ENCODE data around the gene SFXN4.

DNA sequence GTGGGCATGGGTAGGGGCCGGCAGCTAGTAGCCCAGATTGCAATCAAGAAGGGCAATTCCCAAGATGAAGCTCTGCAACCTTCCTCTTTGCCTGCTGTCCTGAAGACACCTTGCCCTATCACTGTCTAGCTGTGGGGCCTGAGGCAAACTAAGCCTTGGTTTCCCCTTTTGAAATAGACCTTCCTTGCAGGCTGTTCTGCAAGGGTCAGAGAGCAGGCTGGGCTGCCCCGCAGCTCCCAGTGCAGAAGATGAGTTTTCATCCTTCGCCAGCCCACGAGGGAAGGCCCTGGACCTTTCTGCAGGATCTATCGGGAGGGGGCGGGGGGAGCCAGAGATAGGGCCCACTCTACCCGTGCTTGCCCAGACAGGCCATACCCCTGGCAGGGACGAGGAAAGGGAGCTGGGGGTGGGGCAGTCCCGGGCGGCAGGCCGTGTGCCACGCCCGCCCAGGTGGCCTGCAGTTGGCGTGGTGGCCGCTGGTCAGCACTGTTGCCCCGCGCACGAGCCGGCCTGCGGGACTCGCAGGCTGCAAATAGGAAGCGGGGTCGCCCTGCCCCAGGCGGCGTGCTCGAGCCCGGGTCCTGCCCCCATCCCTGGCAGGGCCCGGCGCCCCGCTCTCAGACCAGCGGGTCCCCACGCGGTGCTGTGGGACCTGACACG, 36.5 kb downstream of the PNLIPRP1 start:
- CAGE, long polyA plus RNA, result no peak
- RRBS, result 2% methylated on average over 18 of the region's 34 CpGs

DNA sequence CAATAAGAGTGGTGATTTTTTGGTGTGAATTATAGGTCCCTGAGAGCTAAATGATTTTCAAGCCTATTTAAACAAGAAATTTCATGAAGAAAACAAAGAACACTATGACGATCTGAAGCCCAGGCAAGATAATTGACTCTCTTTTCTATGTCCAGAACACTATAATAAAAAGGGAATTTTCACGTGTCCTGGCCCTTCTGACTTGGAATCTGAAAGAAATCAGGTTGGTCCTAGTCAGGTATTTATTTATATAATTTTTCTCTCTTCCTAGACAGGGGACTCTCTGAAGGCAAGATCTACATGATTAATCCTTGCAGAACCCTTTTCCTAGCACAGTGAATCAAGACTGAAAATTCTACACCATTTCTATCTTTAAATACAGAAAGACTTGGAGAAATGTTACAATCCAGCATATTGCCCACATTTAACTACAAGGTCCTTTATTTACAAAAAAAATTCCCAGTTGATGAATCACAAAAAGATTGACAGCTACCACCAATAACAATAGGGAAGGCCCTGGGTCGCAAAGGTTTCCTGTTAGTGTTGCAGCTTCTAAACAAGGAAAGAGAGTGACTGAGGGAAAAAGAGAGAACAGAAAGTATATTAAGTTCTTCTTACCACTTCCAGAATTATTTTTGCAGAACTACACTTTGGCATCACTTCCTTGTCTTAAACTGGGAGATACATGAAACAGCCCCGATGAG, 57.3 kb downstream of the SHTN1 start:
- CAGE, long polyA plus RNA, result no peak
- RRBS, result no CpG with 5 or more reads among the region's 4 CpGs

DNA sequence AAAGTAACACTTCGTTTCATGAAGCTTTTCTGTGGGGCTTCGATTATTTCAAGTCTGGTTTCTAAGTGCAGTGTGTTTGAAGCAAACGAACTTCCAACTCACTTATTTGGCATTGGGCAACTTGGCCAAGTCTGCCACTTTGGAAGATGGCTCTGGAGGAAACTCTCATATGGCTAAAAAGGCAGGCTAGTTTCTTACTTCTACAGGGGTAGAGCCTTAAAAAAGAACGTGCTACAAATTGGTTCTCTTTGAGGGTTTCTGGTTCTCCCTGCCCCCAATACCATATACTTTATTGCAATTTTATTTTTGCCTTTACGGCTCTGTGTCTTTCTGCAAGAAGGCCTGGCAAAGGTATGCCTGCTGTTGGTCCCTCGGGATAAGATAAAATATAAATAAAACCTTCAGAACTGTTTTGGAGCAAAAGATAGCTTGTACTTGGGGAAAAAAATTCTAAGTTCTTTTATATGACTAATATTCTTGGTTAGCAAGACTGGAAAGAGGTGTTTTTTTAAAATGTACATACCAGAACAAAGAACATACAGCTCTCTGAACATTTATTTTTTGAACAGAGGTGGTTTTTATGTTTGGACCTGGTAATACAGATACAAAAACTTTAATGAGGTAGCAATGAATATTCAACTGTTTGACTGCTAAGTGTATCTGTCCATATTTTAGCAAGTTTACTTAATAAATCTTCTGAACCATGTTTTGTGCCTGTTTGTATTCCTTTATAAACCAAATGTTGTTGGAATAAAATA, 38.0 kb downstream of the SLC18A2 start:
- CAGE, long polyA plus RNA, result no peak
- RRBS, result no CpG with 5 or more reads among the region's 6 CpGs

- CAGE, long polyA plus RNA, result no peak
- RRBS, result no CpG with 5 or more reads among the region's 1 CpG
Observed at GRCh38 chr10:117309317-117309909, 65.8 kb downstream of the PDZD8 start.

DNA sequence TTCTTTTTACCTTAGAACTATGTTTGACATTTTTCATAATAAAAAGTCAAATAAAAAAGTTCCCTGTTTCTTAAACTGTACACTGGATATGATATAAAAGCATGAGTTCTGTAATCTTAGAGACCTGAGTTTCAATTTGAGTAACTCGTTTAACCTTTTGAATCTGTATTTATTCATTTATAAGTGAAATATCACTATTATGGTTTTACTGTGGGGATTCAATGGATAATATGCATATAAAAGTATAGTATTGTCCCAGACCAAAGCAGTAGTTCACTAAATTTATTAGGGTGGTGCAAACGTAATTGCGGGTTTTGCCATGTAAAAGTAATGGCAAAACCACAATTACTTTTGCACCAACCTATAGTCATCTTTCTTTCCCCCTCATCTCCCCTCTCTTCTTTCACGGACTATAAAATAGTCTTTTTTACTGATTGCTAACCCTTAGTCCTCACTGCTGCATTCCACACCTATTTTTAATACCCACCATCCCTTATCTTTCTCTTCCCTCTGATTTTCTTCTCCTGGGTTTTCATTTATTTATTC, 17.1 kb downstream of the PDZD8 start:
- CAGE, long polyA plus RNA, result no peak
- RRBS, result no CpG with 5 or more reads among the region's 4 CpGs

- CAGE, long polyA plus RNA, result no peak
- RRBS, result 1% methylated on average over 16 of the region's 64 CpGs
Observed at GRCh38 chr10:117374170-117374969, 870 bp downstream of the PDZD8 start.

DNA sequence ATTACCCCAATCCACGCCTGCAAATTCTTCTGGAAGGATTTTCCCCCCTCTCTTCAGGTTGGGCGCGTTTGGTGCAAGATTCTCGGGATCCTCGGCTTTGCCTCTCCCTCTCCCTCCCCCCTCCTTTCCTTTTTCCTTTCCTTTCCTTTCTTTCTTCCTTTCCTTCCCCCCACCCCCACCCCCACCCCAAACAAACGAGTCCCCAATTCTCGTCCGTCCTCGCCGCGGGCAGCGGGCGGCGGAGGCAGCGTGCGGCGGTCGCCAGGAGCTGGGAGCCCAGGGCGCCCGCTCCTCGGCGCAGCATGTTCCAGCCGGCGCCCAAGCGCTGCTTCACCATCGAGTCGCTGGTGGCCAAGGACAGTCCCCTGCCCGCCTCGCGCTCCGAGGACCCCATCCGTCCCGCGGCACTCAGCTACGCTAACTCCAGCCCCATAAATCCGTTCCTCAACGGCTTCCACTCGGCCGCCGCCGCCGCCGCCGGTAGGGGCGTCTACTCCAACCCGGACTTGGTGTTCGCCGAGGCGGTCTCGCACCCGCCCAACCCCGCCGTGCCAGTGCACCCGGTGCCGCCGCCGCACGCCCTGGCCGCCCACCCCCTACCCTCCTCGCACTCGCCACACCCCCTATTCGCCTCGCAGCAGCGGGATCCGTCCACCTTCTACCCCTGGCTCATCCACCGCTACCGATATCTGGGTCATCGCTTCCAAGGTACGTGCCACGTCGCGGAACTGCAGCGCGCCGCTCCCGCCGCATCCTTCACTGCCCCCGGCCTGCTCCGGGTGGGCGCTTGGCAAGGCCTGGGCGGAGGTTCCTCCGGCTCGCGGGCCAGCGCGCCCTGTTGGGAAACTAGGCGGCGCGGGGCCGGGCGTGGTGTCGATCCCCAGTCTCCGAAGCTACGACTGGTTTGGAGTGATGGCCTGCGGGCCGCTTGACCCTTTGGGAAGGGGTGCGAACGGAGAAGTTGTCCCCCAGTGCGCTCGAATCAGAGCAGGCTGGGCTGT, 720 bp downstream of the EMX2 start:
- CAGE, long polyA plus RNA, result no peak
- RRBS, result 3% methylated on average over 21 of the region's 100 CpGs

GRCh38 chr10:117543967-117544613, 1.5 kb downstream of the EMX2 start:
- CAGE, long polyA plus RNA, result no peak
- RRBS, result 3% methylated on average over 5 of the region's 45 CpGs

DNA sequence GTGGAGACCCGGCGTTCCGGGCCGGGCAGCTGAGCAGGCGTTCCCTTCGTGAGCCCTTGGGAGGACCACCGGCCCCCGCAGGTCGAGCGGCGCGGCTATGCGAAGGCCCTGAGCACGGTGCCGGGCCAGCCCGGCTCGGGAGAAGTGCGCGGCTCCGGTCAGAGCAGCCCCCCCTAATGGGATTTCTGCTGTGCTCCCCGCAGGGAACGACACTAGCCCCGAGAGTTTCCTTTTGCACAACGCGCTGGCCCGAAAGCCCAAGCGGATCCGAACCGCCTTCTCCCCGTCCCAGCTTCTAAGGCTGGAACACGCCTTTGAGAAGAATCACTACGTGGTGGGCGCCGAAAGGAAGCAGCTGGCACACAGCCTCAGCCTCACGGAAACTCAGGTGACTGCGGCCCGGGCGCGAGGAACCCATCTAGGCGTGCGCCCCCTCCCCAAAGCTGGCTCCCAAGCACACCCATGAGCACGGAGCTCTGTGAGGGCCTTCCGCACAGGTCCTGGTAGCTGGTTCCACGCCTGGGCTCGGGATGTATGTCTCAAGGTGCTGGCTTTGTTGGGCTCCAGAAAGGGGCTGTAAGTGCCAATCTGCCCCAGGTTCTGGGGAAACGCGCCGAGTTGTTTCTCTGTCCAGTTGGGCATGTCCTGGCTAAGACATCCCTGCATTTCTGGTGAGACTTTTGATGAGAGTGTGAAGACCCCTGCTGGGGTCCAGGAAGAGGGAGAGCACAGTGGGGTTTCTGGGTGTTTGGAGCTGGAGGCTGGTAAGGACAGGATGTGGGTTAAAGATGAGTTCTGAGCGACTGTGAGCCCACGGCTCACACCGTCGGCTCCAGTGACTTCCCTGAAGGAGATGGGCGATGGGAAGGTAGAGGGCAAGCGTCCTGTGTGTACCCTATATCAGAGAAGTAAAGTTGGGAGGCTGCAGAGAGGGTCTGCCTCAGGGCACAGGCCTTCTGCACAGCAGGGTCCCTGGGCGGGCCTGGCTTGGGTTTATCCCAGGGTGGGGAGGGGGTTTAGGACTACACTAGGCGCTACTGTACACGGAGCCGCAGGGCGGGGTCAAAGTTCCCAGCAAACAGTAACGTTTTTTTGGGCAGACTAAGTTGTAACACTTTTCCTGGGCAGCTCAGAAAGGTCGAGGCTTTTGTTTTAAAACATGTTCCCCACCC, 3.3 kb downstream of the EMX2 start:
- CAGE, long polyA plus RNA, result no peak
- RRBS, result 13% methylated on average over 12 of the region's 61 CpGs

- CAGE, long polyA plus RNA, result no peak
- RRBS, result no CpG with 5 or more reads among the region's 5 CpGs
Observed at GRCh38 chr10:117549805-117550393, 7.4 kb downstream of the EMX2 start.

- CAGE, long polyA plus RNA, result no peak
- RRBS, result no CpG with 5 or more reads among the region's 10 CpGs
Observed at GRCh38 chr10:117838801-117839046, 208.0 kb downstream of the RAB11FIP2 start.

GRCh38 chr10:119035915-119036399, 6.4 kb downstream of the NANOS1 start:
- CAGE, long polyA plus RNA, result no peak
- RRBS, result no CpG with 5 or more reads among the region's 12 CpGs

GRCh38 chr10:119065173-119065733, 15.4 kb downstream of the EIF3A start:
- CAGE, long polyA plus RNA, result no peak
- RRBS, result no CpG with 5 or more reads among the region's 12 CpGs

- CAGE, long polyA plus RNA, result no peak
- RRBS, result no CpG with 5 or more reads among the region's 7 CpGs
Observed at GRCh38 chr10:119131793-119132430, 28.0 kb downstream of the DENND10 start.

- CAGE, long polyA plus RNA, result start-site peak on the minus strand at chr10:119165412-119165421, 22 and 53 reads in 2 replicates; start-site peak on the minus strand at chr10:119165652-119165692, 270 and 351 reads in 2 replicates
- RRBS, result 2% methylated on average over 28 of the region's 93 CpGs
Observed at GRCh38 chr10:119165024-119166140, at the start of gene SFXN4. SFXN4 (minus strand) TSS chr10:119165714.

GRCh38 chr10:119225166-119225877, 18.0 kb downstream of the GRK5 start:
- CAGE, long polyA plus RNA, result no peak
- RRBS, result no CpG with 5 or more reads among the region's 6 CpGs

DNA sequence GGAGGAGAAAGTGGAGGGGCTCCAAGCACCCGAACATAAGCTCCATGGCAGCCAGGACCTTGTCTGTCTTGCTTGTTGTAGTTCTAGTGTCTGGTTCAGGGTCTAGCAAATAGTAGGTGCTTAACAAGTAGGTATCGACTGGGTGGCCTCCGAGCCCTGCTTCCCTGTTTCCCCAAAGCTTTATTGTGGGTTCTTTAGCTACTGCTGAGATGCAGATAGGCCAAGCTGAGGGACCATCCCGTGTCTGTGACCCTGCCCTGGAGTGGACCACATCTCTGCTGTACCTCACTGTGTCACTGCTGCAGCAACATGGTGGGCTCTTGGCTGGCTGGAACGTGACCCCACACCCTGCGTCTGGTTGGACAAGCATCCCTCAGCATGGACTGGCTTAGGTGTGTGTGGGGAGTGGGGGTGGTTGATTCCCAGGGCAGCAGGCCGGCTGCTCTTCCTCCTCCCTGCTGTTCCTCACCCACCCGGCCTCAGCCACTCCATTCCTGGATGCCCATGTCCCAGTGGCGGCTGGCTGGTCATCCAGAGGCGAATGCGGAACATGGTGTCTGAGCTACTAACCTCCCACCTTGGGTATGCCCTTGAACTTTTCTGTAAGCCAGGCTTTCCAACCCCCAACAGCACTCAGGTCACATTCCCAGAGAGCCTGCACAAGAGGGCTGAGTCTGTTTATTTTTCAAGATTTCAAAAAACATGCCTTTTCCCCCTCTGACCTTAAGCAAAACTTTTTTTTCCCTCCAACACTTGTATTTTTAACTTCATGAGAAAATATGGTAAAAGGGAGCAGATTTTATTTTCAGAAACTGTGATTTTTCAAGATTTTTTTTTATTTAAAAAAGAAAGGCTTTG, 81.2 kb downstream of the GRK5 start:
- CAGE, long polyA plus RNA, result no peak
- RRBS, result 60% methylated on average over 1 of the region's 11 CpGs

DNA sequence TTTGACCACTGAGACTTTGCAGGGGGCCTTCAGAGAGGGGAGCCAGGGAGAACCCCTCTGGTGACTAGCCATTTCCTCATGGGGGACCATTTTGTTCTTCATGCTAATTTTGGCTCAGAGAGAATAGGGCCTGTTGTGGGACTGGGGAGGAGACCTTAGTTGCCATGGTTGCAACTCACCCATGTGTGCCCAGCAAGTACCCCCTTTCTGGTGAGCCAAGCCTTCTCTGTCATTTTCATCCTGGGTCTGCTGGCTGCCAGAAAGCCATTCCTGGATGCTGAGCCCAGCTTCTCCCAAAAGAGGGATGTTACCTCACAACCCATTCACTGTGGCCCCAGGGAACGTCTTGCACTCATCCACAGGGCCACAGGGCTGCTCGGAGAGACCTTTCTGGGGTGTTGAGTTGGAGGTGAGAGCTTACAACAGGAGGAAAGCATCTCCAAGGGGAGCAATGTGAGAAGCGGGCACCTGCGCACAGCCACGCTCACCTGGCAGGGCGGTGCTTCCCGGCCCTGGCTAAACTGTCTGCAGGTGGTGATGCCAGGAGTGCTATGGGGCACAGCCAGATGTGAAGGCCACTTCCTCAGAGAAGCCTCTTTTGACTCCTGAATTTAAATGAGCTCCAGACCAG, 121.0 kb downstream of the GRK5 start:
- CAGE, long polyA plus RNA, result no peak
- RRBS, result no CpG with 5 or more reads among the region's 7 CpGs

DNA sequence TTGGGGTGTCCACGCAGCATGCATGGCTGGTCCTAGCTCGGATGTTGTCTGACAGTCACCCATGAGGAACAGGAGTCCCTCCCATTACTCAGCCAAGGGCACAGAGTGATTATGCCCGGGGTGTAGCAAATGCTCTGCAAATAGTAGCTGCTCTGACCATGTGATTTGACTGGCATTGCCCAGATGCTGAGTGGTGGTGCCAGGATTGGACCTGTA, 150.7 kb downstream of the GRK5 start:
- CAGE, long polyA plus RNA, result no peak
- RRBS, result no CpG with 5 or more reads among the region's 3 CpGs

DNA sequence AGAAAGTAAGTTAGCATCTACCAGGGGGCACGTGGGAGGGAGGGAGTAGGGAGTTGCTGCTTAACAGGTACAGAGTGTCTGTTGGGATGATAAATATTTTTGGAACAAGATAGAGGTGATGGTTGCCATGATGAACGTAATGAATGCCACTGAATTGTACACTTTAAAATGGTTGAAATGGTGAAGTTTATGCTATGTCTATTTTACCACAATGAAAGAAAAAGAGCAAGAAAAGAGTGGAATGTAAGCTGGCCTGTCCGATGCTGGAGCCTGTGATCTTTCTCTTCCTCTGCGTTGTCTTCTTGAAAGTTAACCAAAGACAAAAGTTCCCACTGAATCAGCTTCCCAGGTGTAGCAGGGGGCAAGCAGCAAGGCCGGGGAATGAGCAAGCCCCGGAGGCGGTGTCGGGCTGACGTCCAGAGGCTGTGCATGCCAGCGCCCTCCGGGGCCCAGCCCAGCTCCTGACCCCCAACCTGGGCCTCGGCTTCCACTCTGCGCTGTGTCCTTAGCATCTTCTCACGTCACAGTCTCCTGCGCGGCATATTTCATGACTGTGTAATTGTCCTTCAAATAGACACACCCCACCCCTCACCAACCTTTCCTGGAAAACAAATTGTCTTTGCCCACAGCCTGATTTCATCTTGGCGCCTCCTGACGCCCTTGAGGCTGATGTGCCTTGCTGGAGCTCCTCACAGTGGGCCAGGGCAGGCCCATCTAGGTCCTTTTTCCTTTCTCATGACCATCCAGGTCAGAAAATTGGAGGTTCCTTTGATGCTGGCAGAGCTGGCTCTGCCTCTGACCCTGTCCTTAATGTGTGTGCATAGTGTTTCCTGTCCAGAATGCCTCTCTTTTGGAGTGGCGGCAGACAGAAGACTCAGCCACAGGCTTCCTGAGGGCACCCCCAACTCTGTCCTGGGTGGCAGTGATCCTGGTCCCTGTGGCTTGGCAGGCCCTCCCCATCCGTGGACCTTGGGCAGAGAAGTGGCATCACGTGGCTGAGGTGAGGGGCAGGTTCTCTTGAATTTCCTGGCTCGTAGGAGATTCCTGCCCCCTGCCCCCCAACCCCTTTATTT, 133.5 kb downstream of the RGS10 start:
- CAGE, long polyA plus RNA, result no peak
- RRBS, result 81% methylated on average over 6 of the region's 22 CpGs